Cardiac atrium fibroblast (primary cell): ENCODE measurements around the gene SNAPC1.

DNA sequence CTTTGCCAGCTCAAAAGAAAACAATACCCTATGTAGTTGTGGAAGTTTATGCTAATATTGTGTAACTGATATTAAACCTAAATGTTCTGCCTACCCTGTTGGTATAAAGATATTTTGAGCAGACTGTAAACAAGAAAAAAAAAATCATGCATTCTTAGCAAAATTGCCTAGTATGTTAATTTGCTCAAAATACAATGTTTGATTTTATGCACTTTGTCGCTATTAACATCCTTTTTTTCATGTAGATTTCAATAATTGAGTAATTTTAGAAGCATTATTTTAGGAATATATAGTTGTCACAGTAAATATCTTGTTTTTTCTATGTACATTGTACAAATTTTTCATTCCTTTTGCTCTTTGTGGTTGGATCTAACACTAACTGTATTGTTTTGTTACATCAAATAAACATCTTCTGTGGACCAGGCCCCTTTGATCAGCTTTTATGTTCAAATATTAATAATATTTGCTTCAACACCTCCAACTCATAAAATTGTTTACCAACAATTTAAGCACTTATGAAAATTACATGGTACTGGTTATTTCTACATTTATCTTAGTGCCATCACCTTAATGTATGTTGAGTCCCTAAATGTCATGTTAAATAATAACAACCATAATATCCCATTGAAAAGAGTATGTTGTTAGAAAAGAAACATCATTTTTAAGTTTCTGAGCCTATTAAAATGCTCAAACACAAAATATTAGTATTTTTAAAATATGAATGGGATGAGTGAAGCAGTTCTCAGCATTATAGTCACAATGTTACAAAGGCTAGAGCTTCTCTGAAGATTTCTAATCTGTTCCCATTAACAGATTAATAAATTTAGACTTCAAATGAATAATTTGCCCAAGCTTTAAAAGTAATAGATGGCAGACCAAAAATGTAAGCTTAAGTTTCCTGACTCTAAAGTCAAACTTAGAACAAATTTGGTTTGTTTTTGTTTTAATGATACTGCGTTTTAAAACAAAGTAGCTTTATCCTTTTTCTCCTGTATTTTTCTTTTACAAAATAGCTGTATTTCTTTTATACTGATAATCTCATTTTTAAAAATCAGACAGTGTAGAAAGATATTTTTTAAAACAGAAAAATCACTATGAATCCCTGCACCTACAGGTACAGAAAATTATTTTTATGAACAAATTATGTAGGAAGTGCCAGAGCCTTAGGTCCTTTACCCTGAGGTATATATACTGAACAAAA lies 14.0 kb upstream of the SNAPC1 start:
- RAMPAGE, long total RNA = no peak

- RAMPAGE, long total RNA = start-site peak on the plus strand at chr14:61762402-61762506, 752 and 60 reads in 2 replicates
Observed at GRCh38 chr14:61761713-61762974, at the start of gene SNAPC1. TSS of gene SNAPC1 (plus strand) at chr14:61762420.

- RAMPAGE, long total RNA = no peak
Observed at GRCh38 chr14:63471141-63471815, 71.9 kb downstream of the PPP2R5E start.

DNA sequence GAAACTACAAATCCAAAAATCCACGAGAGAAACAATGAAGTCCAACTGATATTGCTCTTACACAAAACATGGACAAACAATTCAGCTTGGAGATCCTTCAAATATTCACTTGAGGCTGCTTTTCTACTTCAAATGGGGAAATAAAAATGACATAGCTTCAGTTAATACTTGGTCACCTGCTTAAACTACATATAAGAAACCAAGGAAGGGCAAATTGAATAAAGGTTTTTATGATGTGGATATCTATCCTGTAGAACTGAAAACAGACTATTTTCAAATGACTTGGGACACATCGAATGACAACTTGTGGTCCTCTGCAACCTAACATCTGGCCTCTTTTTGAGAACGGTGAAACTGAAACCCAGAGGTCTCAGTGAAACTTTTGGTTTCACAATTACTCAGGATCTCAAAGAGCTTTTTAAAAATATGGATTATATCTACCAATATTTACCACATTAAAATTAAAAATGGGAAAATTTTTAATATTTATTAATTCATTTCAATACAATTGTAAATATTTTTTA lies 65.2 kb downstream of the PPP2R5E start:
- RAMPAGE, long total RNA = no peak

GRCh38 chr14:63480683-63481193 lies 62.4 kb downstream of the PPP2R5E start:
- RAMPAGE, long total RNA = no peak

DNA sequence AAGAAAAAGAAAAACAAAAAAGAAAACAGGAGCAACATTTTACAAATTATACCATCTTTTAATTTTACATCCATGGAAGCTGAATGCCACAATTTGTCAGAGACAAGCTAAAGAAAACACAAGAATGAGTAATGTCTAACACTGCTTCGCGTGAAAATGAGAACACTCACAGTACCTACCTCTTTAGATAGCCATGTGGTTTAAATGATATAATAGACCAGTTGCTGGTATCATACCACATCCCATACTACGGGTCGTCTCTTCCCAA lies 617 bp downstream of the WDR89 start:
- RAMPAGE, long total RNA = no peak

GRCh38 chr14:63759542-63759826 lies 31.6 kb upstream of the SGPP1 start:
- RAMPAGE, long total RNA = no peak

DNA sequence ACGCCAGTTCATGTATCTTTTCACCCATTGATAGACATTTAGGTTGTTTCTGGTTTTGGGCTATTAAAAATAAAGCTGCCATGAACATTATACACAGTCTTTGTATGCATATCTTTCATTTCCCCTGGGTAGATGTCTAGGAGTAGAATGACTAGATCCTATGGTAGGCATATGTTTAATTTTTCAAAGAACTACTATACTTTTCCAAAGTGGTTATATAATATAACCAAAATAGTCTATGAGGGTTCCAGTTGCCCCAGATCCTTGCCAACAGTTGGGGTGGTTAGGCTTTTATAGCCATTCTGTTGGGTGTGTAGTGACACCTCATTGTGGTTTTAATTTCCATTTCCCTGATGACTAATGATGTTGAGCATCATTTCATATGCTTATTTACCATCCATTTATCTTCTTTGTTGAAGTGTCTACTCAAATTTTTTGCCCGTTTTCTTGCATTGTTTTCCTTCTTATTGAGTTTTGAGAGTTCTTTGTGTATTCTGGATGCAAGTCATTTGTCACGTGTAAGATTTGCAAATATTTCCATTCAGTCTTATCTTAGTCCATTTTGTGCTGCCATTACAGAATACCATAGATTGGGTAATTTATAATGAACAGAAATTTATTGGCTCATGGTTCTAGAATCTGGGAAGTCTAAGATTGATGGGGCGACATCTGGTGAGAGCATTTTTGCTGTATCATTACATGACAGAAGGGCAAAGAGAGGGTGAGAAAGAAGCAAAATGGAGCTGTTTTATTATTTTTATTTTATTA lies 4.7 kb downstream of the SYNE2 start:
- RAMPAGE, long total RNA = no peak

DNA sequence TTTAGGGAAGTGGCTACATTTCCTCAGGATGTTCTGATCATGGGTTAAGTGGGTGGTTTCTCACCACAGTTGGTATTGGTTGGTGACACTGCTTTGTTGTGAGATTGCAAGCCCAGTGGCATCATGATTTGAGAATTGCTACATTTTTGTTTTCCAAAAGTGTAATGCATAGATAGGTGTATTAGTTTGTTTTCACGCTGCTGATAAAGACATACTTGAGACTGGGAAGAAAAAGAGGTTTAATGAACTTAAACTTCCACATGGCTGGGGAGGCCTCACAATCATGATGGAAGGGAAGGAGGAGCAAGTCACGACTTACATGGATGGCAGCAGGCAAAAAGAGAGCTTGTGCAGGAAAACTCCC lies 47.3 kb downstream of the SYNE2 start:
- RAMPAGE, long total RNA = no peak

DNA sequence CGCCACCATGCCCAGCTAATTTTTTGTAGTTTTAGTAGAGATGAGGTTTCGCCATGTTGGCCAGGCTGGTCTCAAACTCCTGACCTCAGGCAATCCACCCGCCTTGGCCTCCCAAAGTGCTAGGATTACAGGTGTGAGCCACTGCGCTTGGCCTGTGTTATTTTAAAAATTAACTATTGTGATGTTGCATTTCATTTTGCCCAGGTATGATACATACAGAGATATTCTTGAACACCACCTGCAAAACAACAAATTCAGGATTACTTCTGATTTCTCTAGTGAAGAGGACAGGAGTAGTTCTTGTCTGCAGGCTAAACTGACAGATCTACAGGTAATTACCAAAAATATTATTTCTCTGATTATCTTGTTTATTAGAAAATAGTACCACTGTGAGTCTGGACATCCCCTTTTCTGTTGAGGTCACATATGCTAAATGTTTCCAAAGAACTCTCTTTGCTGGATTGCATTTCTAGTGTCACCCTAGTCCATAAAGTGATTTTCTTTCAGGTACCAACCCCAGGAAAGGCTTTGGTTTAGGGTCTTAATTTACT lies 146.0 kb downstream of the SYNE2 start:
- RAMPAGE, long total RNA = no peak

DNA sequence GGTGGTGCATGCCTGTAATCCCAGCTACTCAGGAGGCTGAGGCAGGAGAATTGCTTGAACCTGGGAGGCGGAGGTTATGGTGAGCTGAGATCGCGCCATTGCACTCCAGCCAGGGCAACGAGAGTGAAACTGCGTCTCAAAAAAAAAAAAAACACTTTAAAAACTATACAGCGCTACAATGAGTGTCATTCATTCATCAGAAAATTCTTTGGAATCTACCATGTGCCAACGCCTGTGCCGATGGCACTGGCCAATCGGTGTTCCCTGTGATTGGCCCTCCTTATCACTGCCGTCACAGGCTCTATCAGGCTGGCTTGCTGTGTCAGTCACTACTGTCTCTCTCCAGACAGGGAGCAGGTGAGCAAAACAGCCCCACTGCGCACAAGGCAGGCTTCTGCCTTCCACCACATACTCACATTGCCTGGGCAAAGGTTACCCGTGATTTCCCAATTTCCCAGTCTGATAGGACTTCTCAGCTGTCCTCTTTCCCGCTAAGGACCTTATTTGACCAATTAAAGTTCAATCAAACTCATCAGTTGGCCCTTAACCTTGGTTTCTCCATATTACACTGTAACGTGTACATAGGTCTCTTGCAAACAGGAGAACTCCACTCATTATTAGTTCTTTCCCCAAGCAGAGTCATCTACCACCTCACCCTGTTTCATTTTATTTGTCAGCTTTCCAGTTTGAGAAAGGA lies 171.1 kb downstream of the ESR2 start:
- RAMPAGE, long total RNA = no peak

DNA sequence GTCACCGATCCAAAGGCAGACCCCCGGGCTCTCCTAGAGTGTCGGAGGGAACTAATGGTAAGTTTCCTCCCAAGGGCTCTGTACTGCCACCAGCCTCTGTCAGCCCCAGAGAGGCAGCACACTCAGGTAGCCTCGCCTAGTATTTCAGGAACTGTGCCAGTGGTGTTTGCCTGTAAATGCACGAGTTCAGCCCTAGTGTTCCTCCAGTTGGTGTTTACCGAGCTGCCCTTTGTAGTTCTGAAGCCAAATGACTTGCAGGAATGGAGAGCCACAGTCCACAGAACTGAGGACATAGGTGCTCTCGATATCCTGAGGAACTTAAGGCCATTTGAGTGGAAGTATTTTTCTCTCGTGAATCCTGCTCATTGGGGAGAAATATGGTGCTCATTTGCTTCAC lies 72.5 kb downstream of the ESR2 start:
- RAMPAGE, long total RNA = no peak

DNA sequence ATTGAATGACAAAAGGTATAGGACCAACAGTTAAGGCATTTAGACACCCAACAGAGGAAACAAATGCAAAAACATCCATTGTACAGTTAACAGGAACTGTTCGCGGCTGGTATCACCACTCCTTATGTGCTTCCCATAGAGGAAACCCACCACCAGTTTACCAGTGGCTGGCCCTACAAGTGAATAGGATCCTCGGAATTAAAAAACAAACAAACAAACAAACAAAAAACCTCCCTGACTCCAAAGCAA lies 65.7 kb downstream of the ESR2 start:
- RAMPAGE, long total RNA = no peak

DNA sequence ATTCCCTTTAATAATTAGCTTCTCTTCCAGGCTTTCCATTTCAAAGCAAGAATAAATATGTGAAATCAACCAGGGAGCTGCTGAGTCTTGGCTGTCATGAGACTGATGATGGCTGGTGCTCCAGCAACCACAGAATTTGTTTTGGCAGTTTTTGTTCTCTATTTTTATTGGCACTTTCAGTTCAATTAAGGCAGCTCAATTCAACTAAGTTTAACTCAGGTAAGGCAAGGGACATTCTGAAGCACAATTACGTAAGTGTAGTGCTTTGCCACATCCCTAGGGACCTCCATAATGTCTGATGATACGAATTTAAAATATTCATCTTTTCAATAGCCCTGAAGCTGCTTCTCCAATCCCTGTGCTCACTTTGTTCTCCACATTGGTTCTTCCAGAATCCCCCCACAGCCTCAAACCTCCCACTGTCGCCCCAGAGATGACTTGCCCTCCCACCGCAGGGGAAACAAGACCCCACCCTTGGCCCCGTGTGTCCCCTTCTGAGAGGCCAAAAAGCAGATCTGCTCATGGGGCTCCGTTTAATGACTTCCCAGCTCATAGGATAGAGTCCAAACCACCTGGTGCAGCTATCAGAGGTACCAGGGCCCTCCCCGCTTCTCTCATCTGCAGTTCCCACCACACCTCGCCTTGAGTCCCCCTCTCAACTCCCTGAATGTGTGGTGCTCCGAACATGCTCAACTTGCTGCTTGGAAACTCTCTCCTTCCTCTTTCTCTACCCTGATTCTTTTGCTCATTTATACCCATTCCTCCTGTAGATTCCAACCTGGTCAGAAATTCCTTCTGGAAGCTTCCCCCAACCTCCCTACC lies 58.0 kb downstream of the ESR2 start:
- RAMPAGE, long total RNA = no peak

DNA sequence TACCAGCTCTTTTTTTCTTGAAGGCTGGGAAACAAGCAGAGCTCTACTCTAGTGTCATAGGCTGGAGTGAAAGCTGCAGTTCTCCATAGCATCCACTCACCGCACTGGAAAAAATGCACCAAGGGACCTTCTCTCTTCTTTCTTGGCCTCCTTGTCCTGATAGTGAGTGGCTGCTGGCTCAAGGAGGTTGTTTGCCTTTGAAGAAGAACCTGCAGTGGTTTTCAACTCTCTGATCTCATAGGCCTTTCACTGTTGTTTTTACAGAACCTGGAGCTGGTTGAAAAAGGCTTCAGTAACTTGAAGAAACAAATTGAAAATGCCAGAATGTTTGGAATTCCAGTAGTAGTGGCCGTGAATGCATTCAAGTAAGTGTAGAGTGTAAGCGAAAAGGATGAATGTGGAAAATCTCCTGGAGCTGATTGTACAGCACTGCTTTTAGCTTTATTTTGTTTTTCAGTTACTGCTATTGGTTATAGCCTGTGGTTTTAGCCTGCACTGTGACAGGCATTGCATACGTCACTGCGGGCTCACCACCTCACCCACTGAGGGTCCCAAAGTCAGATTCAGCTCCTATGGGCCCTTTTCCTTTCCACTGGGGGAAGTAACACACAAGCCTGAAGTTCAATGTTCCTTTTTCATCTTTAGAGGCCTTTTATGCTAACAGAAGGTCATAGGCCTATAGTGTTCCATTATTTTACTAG lies 17.2 kb upstream of the AKAP5 start:
- RAMPAGE, long total RNA = no peak

GRCh38 chr14:64504014-64504497 lies 418 bp upstream of the ZBTB25 start:
- RAMPAGE, long total RNA = no peak

DNA sequence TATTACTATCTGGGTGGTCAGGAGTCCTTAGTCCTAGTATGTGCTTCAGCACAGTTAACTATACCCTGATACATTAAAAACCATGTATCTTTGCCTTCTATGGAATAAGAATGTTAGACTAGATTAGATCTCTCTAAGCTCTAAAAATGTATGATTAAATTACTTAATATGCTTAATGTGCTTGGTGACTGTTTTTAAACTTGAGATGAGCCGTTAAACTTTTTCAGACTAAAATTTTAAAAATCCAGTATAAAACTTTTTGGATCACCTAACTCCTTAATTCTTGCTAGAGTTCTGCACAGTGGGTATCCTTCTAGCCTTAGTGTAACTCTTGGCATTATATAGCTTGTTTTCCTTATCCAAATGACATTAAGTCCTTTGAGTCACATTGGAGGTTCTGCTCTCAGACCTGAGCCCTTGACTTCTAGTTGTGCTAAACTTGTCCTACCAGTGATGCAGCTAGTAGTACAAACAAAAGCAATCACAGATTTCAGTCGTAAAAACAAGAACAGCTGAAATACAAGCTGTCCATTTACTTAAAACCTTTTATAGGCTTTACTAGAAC lies 10.3 kb downstream of the ZBTB1 start:
- RAMPAGE, long total RNA = no peak

- RAMPAGE, long total RNA = no peak
Observed at GRCh38 chr14:64516370-64516798, 11.8 kb downstream of the ZBTB1 start.

- RAMPAGE, long total RNA = no peak
Observed at GRCh38 chr14:64705348-64705814, 1.2 kb downstream of the PLEKHG3 start.

DNA sequence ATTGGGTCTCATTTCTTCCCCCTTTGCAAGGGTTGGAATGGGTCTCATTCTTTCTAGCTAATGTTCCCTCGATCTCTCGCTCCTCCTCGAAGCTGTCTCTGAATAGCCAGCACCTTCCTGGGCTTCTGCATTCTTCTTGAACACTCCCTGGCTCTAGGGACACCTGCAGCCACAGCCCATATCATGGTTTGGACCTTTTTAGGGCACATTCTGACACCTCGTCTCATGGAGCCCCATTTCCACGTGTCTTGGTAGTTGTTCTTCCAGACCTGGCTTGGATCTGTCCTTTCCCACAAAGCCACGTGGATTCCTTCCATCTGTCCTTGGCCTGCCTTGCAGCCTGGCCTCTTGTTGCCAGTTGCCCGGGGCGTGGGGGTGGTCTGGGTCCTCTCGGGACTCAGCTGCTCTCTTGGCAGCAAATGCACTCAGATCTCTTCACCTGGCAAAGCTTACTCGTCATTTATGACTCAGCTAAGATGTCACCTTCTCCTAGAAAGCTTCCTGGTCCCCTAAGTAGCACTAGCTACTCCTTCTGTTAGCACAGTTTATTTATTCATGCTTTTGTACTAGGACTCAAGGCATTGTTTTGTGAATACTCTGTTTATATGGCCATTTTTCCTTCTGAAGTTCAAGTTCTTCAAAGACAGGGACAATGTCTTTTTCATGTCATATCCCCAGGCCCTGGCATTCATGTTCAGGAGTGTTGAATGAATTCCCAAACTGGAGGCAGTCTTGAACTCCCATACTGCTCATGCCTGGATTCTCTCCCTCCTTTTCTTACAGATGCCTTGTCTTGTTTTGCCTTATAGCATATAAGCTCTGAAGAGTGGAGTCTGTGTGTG lies 13.6 kb downstream of the PLEKHG3 start:
- RAMPAGE, long total RNA = no peak